Vagina (tissue), 1 donor: ENCODE data around the gene SFT2D1.

- PRO-cap = no peak
- RAMPAGE, long total RNA = no peak
These were observed 80.1 kb upstream of the QKI start for GRCh38 chr6:163334363-163334862.

DNA sequence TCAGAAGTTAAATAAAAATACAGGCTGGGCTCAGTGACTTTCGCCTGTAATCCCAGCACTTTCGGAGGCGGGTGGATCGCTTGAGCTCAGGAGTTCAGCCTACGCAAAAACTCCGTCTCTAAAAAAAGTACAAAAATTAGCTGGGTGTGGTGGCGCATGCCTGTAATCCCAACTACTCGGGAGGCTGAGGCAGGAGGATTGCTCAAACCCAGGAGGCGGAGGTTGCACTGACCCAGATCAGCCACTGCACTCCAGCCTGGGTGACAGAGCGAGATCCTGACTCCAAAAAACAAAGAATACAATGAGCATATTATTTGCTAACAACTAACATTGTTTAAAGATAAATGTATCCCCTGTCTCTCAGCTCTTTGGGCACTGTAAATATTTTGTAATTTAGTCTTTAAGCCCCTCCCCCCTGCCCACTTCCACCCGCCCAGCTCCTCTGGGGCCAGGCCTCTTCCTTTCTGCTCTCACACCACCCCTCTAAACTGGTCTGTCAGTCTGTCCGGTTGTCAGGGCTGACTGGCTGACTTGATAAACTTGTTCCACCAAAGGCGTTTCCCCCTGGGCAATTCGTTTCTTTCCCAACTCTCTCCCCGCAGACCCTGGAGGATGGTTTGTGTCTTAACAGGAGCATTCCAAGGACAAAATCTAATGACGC lies 62.4 kb upstream of the QKI start:
- PRO-cap = no peak
- RAMPAGE, long total RNA = no peak

- PRO-cap = bidirectional peak, plus-strand start at chr6:163405194, minus-strand start at chr6:163405072
- RAMPAGE, long total RNA = no peak
These were observed 9.7 kb upstream of the QKI start for GRCh38 chr6:163404402-163405558.

DNA sequence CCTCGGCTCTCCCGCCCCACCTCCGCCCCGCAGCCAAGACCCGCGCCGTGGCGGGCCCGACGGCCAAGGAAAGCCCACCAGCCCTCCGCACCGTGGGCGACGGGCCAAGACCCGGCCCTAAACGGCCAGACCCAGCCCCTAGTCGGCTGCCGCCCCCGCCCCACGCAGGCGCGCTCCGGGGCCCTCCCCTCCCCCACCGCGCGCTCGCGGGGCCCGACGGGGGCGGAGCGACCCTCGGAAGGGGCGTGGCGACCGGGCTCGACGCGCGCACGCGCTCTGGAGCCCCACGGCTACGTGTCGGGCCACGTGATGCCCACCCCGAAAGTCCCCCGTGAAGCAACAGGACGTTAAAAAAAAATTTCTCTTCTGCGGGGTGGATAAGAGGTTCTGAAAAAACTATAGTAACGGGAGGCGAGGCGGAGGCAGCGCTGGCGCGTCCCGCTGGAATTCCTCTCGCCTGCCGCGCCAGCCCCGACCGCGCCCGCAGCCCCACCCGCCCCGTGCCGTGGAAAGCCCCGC lies 679 bp upstream of the QKI start:
- PRO-cap = bidirectional peak, plus-strand start at position 321 of the sequence, minus-strand start at position 177 of the sequence
- RAMPAGE, long total RNA = no peak

- PRO-cap = no peak
- RAMPAGE, long total RNA = no peak
These were observed 45.7 kb downstream of the QKI start for GRCh38 chr6:163460029-163460767.

- PRO-cap = no peak
- RAMPAGE, long total RNA = start-site peak on the plus strand at chr6:163470161-163470900, 36 reads
These were observed 55.8 kb downstream of the QKI start for GRCh38 chr6:163469965-163471035.

GRCh38 chr6:163471813-163472268 lies 57.3 kb downstream of the QKI start:
- PRO-cap = no peak
- RAMPAGE, long total RNA = no peak

DNA sequence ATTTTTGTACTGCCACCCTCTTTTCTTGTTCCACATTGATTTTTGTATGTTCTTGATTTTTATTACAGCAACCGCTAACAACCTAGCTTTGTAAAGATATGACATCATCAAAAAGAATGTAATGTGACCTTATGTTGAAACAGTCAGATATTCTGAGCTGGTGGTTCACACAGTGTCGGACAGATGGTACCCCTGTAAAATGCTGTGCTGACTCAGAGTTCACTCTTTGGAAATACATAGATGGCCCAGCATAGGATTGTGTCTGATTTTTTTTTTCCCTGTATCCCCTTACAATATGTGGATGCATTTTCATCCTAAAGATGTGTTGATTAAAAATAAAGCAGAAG lies 119.0 kb downstream of the QKI start:
- PRO-cap = no peak
- RAMPAGE, long total RNA = no peak

GRCh38 chr6:163671342-163671885 lies 256.9 kb downstream of the QKI start:
- PRO-cap = no peak
- RAMPAGE, long total RNA = no peak

GRCh38 chr6:163711503-163712069 lies 297.1 kb downstream of the QKI start:
- PRO-cap = no peak
- RAMPAGE, long total RNA = no peak

DNA sequence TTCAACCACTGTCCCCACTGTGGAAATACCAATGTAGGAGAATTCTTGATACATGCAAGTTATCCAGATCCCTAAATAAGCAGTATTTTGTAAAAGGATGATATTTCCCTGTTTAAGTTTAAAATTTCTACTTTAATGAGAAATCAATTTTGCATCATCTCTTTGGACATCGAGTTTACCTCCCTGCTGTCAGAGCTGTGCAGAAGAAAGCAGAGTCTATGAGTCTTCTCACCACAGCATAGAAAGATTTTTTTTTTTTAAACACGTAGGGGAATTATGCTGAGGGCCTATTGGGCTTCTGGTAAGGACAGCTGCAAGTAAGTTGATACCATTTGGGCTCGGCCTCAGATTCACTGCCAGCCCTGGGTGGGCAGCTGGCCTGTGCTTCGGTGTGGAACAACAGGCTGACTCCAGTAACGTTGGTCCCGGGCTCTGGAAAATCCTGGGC lies 366.3 kb downstream of the QKI start:
- PRO-cap = no peak
- RAMPAGE, long total RNA = no peak

DNA sequence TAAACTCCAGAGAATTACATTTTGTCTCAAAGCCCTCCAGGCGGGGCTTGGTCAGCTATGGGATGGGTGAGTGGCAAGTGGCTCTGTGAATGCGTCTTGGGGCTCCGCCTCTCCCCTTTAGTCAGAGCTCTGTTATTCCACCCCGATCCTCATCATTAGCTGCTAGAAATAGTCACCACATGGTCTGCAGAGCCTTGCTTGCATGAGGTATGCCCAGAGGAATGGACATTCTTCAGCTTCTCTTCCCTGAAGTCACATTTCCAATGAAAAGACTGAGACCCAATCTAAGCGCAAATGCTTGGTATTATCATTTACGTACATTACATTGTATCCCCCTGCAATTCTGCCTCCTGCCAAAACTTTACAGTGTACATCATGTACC lies 540.7 kb downstream of the QKI start:
- PRO-cap = no peak
- RAMPAGE, long total RNA = no peak

- PRO-cap = no peak
- RAMPAGE, long total RNA = no peak
These were observed 550.3 kb downstream of the QKI start for GRCh38 chr6:163964742-163965242.

DNA sequence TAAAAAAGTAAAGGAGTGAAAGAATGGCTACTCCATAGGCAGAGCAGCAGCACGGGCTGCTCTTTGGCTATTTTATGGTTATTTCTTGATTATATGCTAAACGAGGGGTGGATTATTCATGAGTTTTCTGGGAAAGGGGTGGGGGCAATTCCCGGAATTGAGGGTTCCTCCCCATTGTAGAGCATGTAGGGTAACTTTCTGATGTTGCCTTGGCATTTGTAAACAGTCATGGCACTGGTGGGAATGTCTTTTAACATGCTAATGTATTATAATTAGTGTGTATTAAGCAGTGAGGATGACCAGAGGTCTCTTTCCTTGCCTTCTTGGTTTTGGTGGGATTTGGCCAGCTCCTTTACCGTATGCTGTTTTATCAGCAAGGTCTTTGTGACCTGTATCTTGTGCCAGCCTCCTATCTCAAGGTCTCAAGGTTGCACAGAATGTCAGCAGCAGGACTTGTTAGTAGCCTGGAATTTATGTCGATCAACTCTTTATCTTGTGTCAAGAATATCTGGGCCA lies 931.4 kb downstream of the QKI start:
- PRO-cap = no peak
- RAMPAGE, long total RNA = no peak

- PRO-cap = no peak
- RAMPAGE, long total RNA = no peak
These were observed 183.2 kb upstream of the PDE10A start for GRCh38 chr6:165846239-165846674.

GRCh38 chr6:165988732-165990022 lies 178.5 kb downstream of the TBXT start:
- PRO-cap = unidirectional peak, minus-strand start at chr6:165988900
- RAMPAGE, long total RNA = no peak

- PRO-cap = no peak
- RAMPAGE, long total RNA = no peak
These were observed 159.2 kb downstream of the TBXT start for GRCh38 chr6:166008337-166009010.

GRCh38 chr6:166235400-166235730 lies 67.7 kb upstream of the TBXT start:
- PRO-cap = no peak
- RAMPAGE, long total RNA = no peak

DNA sequence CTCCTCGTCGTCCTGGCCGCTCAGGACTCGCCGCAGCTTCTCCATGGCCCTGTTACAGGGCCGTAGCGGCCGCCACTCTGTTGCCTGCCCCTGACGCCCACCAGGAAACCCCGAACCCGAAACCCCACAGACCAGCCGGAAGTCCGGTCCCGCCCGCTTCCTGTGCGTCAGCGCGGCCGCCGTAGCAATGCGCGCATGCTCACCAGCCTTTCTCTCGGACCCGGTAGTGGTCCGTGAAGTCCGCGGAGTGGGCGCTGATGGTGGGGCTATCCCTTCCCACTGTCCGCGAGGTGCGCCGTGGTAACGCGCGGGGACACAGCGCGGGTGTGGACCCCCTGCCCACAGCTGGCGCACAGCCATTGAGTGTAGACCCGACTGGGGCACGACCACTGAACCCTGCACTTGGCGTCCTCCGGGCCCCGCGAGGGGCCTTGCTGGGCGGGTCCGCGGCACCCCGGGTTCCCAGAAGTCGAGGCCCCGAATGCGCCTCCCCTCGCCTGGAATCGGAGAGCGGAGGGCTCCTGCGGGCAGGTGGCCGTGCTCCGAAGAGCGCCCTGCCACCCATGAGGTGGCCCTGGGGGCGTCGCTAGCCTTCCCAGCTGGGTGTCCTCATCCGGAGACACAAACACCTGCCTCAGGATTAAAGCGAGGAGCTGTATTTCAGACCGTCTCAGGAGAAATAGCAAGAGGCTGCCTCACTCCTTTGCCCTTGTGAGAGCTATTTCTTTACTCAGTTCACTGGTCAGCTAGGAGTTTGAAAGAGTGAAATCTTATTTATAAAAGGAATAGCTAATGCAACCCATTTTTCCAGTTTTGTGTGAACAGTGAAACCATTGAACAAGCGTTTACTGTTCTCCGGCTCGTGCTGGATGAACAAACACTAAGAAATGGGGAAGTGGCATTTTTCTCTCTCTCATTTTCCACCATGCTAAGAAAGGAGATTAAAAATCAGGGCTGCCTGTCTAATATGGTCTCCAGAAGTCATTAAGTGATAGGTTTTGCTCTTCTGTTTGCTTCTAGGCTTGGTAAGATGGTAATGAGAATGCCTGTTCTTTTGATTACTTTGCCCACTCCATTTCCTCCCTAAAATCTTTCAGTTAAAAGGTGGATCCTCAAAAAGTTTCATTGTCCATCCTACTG lies at the start of gene SFT2D1:
SFT2D1 (minus strand) TSS at position 109 of the 1,140 bp plus-strand sequence.
- PRO-cap = bidirectional peak, plus-strand start at position 212 of the sequence, minus-strand start at position 109 of the sequence
- RAMPAGE, long total RNA = start-site peak on the minus strand centred at position 116 of the sequence, 36 bp wide, 162 reads

DNA sequence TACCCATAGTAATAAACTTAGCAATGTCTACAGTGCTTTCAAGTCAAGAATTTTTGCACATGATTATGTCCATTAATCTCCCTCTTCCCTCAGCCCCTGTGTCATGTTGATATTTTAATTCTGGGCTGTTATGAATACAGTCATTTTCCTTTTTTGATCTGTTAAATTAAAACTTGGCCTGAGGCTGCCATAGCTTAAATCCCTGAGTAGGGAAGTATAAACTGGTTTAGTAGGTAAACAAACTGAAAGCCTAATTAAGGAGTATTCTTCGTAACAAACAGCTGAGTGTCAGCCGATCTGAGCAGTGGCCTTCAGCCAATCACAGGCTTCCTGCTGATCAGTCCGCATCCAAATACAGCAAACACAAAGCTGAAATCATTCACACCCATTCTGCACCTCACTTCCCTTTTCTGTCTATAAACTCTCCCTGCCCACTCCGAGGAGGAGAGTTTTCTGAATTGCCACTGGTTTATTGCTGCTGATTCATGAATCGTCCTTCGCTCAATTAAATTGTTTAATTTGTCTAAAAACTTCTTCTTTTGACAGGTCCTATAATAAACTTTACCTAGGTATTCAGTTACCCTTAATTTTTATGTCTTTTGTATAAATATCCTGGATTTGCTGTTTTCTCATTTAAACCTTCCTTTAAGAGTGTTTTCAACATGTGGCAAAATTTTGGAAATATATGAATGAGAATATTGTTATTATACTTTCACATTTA lies 9.6 kb upstream of the SFT2D1 start:
- PRO-cap = no peak
- RAMPAGE, long total RNA = no peak